Lung (tissue), 4 donors: Measurements from ENCODE around the genes POLA2 and SLC25A45.

GRCh38 chr11:64893739-64894709 lies 15.6 kb upstream of the EHD1 start:
- PRO-cap, result no peak
- RAMPAGE, long total RNA, result no peak
- RRBS, result no CpG with 5 or more reads among the region's 21 CpGs

- PRO-cap, result no peak
- RAMPAGE, long total RNA, result no peak
- RRBS, result no CpG with 5 or more reads among the region's 12 CpGs
Measured at GRCh38 chr11:64908295-64908688, 8.7 kb downstream of the ATG2A start.

DNA sequence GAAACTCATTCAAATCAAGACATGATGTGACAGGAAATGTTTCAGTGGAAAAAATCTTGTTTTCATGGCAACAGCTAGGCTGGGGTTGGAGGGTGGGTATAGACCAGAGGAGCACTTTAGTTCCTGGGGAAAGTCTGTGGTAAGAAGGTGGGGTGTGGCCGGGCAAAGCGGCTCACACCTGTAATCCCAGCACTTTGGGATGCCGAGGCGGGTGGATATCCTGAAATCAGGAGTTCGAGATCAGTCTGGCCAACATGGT lies 1.1 kb downstream of the MAJIN start:
- PRO-cap, result no peak
- RAMPAGE, long total RNA, result no peak
- RRBS, result no CpG with 5 or more reads among the region's 5 CpGs

GRCh38 chr11:64971320-64971680 lies 608 bp downstream of the MAJIN start:
- PRO-cap, result no peak
- RAMPAGE, long total RNA, result no peak
- RRBS, result 45% methylated on average over 8 of the region's 28 CpGs

GRCh38 chr11:65133165-65133683 lies 1.1 kb downstream of the SYVN1 start:
- PRO-cap, result no peak
- RAMPAGE, long total RNA, result no peak
- RRBS, result 15% methylated on average over 6 of the region's 11 CpGs

DNA sequence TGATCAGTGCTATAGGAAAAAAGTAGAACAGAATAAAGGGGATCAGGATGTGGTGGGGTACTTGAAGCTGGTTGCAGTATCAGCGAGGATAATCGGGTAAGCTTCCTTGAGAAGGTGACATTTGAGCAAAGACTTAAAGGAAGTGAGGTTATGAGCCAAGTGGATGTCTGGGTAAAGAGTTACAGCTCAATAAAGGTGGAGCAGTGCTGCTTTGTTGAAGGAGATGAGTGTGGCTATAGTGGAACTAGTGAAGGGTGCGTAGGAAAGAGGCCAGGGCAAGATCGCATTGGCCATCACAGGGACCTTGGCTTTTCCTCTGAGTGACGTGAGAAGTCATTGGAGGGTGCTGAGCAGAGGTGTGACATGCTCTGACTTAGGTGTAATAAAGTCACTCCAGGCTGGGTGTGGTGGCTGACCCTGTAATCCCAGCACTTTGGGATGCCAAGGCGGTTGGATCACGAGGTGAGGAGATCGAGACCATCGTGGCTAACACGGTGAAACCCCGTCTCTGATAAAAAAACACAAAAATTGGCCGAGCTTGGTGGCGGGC lies 2.3 kb upstream of the SYVN1 start:
- PRO-cap, result no peak
- RAMPAGE, long total RNA, result no peak
- RRBS, result no CpG with 5 or more reads among the region's 13 CpGs

DNA sequence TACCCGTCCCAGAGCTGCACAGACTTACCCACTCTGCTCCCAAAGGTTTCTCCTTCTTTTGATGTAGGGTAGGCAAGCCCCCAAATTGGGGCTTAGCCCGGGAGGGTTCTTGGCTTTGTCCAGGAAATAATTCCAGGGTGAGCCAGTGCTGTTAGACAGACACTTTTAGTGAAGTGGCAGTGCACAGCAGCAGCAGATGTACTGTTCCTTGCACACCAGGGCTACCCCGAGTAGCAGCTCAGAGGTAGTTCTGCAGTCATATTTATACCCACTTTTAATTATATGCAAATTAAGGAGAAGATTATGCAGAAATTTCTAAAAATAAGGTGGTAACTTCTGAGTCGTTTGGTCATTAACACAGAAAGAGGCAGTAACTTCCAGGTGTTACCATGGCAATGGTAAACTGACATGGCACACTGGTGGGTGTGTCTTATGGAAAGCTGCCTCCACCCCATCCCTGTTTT lies 12.2 kb upstream of the SYVN1 start:
- PRO-cap, result no peak
- RAMPAGE, long total RNA, result no peak
- RRBS, result no CpG with 5 or more reads among the region's 4 CpGs

DNA sequence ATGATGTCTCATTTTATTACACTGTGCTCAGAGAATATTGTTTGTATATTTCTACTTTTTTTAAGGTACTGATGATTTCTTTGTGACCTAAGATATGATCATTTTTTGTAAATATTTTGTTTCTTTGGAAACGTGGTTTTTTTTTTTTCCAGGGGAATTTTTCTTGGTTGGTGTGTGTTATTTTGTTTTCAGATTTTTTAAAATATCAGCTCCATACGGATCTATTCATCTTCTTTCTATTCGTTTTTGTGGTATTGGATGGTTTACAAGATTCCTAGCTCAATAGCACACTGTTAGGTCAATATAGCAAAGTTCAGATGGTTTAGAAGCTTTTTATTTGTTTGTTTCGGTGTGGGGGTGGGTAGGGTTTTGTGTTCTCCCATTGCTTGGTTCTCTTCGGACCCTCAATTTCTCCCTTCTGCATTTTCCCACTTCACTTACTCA lies 4.7 kb upstream of the SPDYC start:
- PRO-cap, result no peak
- RAMPAGE, long total RNA, result no peak
- RRBS, result no CpG with 5 or more reads among the region's 5 CpGs

DNA sequence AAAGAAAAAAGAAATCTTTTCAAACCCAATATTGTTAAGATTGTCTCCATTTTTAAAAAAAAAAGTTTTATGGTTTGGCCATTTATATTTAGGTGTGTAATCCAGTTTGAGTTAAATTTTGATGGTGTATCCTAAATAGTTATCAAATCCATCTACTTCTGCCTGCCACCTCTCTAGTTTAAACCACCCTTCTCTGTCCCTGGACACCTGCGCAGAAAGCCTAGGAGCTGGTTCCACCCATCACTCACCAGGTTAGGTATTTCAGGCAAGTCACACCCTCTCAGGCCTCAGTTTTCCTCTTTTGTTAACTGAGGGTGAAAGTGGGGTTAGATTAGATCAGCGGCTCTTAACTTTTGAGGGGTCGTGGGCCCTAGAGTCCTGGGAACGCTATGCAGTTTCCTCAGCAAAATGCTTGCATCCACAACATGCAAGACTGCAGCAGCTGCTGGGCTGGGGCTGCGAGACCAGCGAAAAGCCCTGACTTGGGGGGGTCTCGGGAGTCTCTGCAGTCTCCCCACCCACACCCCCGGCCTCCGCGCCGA lies 1.3 kb upstream of the CAPN1 start:
- PRO-cap, result no peak
- RAMPAGE, long total RNA, result no peak
- RRBS, result no CpG with 5 or more reads among the region's 11 CpGs

- PRO-cap, result no peak
- RAMPAGE, long total RNA, result no peak
- RRBS, result 72% methylated on average over 8 of the region's 32 CpGs
Measured at GRCh38 chr11:65210903-65211942, 29.5 kb downstream of the CAPN1 start.

- PRO-cap, result no peak
- RAMPAGE, long total RNA, result no peak
- RRBS, result no CpG with 5 or more reads among the region's 6 CpGs
Measured at GRCh38 chr11:65224894-65225287, 36.9 kb upstream of the POLA2 start.

DNA sequence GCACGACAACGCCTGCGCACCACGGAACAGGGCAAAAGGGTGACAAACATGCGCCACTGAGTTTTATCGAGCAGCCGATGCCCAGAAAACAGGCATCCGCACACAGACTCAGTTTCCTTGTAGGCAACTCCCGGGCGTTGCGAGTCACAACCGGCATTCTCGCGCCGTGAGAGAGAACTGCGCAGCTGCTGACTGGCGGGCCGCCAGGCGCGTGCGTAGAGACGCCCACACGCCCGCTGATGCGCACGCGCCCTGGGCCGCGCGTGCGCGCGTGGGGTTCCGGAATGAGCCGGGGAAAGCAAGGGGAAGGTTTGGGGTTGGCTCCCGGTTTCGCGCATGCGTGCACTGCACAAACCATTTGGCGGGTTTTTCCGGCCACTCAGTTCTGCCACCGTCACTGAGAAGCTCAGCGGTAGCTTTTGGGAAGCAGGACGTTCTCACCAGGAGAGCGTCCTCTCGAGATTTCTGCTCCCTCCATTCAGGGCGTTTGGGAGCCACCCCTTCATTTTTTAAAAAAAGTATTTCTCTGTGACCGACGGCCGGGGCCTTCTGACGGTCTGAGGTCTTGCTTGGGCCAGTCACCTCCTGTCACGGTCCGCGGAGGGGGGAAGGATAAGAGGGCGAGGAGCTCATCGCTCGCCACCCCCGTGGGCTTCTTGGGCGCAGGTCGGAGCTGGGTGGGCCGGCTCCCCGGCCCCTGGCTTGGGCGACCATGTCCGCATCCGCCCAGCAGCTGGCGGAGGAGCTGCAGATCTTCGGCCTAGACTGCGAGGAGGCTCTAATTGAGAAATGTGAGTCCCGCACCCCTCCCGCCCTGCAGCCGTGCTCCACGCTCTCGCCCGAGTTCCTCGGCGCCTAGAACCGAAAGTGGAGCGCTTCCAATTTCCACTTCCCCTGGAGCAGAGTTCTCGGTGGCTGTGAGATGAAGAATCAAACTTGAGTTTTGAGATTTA lies at the start of gene POLA2:
Gene POLA2, plus strand, starts transcription at position 382 of the 953 bp plus-strand sequence.
- PRO-cap, result bidirectional peak, plus-strand start at position 358 of the sequence, minus-strand start at position 179 of the sequence
- RAMPAGE, long total RNA, result no peak
- RRBS, result under 1% methylated on average over 19 of the region's 79 CpGs

GRCh38 chr11:65279424-65280442 lies 18.0 kb downstream of the POLA2 start:
- PRO-cap, result no peak
- RAMPAGE, long total RNA, result no peak
- RRBS, result no CpG with 5 or more reads among the region's 8 CpGs

- PRO-cap, result no peak
- RAMPAGE, long total RNA, result no peak
- RRBS, result no CpG with 5 or more reads among the region's 10 CpGs
Measured at GRCh38 chr11:65304476-65305088, 10.1 kb upstream of the CDC42EP2 start.

- PRO-cap, result no peak
- RAMPAGE, long total RNA, result no peak
- RRBS, result 2% methylated on average over 5 of the region's 28 CpGs
Measured at GRCh38 chr11:65382052-65382893, at the start of gene SLC25A45. Gene SLC25A45 (minus strand): TSS chr11:65382646.

DNA sequence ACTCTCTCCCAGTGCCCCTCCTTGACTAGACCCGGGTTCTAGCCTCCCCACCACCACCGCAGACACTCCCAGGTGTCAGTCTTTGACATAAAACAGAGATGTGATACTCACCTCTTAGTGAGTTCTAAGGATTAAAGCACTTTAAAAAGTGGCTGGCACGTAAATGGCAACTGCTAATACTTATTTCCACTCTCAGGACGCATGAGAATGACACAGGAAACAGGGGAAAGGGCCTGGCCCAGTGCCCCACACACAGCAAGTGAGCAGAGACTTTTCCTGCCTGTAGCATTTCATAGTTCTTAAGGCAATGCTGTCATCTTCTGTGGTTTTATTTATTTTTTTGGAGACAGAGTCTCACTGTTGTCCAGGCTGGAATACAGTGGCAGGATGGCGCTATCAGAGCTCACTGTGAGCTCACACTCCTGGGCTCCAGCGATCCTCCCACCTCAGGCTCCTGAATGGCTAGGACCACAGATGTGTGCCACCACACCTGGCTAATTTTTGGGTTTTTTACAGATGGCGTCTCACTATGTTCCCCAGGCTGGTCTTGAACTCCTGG lies 2.0 kb upstream of the FRMD8 start:
- PRO-cap, result no peak
- RAMPAGE, long total RNA, result no peak
- RRBS, result no CpG with 5 or more reads among the region's 7 CpGs

DNA sequence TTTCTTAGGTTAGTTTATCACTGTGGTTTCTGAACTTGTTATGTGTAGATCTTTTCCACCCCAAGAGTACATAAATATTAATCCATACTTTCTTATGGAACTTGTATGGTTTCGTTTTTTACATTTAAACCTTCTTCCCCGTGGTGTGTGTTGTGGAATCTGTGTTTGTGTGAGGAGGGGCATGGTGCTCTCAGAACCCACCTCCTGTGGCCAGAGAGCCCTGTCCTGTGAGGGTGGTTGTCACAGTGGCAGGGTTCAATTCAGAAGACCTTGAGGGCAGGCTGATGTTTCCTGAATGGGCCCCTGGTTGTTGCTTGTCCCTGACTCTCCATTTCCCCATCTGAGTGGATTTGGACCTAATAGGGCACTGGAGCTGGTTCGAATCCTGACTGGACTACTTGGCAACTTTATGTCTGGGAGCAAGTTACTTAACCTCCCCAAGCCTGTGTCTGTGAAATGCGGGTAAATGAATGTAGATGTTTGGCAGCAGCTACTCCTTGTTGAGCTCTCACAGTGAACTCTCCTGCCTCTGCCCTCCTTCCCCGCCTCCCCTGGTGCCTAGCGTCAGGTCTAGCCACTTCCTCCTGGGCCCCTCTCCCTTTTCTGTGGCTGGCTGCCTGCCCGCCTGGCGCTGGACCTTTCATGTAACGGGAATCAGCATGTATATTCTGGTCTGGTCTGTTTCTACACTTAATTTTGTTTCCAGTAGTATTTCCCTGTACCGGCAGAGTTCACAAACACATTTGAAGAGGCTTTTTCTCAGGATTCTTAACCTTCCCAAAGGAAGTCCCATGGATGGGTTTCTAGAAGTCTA lies 43.5 kb downstream of the FRMD8 start:
- PRO-cap, result no peak
- RAMPAGE, long total RNA, result no peak
- RRBS, result no CpG with 5 or more reads among the region's 10 CpGs

DNA sequence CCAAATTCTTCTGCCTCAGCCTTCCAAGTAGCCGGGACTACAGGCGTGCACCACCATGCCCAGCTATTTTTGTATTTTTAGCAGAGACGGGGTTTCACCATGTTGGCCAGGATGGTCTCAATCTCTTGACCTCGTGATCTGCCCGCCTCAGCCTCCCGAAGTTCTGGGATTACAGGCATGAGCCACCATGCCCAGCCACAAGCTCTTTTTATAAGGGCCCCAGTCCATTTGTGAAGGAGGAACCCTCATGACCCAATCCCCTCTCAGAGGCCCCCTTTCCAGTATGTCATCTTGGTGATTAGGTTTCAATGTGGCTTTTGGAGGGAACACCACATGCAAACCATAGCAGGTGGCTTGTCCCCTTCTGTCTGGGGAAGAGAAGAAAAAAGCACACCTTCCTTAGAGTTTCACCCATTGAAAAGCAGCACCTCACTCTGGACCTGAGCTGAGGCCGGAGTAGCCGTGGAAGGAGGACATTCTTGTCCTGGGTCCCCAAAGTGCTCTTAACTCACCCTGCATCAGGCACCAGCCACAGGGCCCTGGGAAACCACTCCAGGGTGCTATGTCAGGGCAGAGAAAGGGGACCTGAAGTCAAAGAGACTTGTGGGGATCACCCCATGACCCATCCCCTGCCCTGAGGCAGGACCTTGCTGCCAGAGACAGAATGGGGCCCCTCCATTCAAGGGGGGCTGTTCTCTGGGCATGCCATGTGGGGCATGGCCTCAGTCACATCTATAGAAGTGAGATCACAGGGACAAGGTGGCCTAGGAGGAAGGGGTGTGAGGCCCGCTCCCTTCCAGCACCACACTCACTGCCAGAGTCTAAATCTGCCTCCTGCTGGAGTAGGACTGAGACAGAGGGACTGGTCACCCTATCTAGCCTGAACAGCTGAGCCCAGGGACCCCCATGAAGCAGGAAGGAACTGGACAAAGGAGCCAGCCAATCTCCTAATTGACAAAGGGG lies 61.7 kb downstream of the FRMD8 start:
- PRO-cap, result unidirectional peak, plus-strand start at position 828 of the sequence
- RAMPAGE, long total RNA, result no peak
- RRBS, result no CpG with 5 or more reads among the region's 9 CpGs

- PRO-cap, result no peak
- RAMPAGE, long total RNA, result no peak
- RRBS, result 67% methylated on average over 1 of the region's 4 CpGs
Measured at GRCh38 chr11:65471213-65471531, 53.7 kb upstream of the SCYL1 start.

GRCh38 chr11:65488805-65488992 lies 36.2 kb upstream of the SCYL1 start:
- PRO-cap, result no peak
- RAMPAGE, long total RNA, result no peak
- RRBS, result no CpG with 5 or more reads among the region's 3 CpGs